Metastatic Breast Carcinoma in the Ovary (tissue), 3 donors: ENCODE measurements around the gene MYO5B.

- PRO-cap, 3 experiments = no peak in any of the 3 experiments
Measured at GRCh38 chr18:48767203-48768039, 183.3 kb downstream of the SMAD7 start.

GRCh38 chr18:48837170-48837539 is 113.6 kb downstream of the SMAD7 start:
- PRO-cap, 3 experiments = no peak in any of the 3 experiments

DNA sequence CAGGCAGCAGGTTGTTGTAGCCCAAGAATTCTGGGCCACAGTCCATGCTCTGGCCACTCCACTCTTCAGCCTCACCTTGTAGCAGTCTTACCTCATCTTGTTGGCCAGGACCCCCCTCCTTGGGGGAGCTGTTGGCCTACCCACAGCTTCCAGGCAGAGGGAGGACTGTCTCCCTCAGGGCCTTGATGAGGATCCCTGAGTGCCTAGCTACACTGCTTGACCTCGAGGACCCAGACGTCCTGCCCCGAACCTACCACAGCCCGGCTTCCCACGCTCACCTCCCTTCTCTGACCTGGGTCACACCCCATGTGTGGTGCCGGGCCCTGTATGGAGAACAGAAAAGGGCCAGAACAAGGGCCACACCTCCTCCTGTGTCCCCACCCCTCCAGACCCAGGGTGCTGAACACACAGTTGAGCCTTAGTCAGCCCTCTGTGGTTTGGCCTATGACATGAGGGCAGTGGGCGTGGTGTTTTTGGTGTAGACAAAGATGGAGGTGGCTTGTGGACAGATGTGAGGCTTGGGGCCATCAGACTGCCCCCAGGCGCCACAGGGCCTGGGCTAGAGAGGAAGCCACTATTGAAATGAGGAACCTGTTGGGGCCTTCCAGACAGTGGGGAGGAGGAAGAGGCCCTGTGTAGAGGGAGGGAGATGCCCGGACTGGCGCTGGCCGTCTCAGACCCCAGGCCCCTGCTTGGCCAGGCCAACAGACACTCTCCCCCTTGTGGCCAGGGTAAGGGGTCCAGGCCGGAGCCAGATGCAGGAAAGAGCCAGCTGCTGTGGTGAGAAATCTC is 54.0 kb downstream of the SMAD7 start:
- PRO-cap, 3 experiments = peak in 1 of 3 experiments; most common plus-strand start position 508 of the sequence (in 1)

DNA sequence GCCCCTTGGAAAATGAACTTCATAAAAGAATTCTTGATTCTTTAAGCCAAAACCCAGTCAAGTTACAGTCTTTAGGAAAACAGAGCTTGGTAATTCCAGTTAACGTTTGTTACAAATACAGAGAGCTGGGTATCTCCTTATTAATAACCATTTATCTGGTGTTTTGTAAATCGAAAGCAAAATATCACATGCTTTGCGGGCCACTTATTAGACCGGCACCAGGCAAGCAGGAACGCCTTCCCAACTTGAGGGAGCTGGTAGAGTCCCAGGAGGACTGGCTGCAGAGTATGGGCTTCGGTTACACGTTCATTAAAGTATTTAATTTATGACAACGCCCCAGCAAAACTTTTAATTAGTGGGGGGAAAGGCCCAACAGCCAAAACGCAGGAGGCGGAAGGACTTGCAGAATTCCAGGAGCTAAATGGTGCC is 3.7 kb downstream of the SMAD7 start:
- PRO-cap, 3 experiments = no peak in any of the 3 experiments

GRCh38 chr18:49145907-49146467 is 195.2 kb upstream of the SMAD7 start:
- PRO-cap, 3 experiments = no peak in any of the 3 experiments

GRCh38 chr18:49237626-49238353 is 222.7 kb downstream of the DYM start:
- PRO-cap, 3 experiments = no peak in any of the 3 experiments

GRCh38 chr18:49398988-49399562 is 61.4 kb downstream of the DYM start:
- PRO-cap, 3 experiments = no peak in any of the 3 experiments

DNA sequence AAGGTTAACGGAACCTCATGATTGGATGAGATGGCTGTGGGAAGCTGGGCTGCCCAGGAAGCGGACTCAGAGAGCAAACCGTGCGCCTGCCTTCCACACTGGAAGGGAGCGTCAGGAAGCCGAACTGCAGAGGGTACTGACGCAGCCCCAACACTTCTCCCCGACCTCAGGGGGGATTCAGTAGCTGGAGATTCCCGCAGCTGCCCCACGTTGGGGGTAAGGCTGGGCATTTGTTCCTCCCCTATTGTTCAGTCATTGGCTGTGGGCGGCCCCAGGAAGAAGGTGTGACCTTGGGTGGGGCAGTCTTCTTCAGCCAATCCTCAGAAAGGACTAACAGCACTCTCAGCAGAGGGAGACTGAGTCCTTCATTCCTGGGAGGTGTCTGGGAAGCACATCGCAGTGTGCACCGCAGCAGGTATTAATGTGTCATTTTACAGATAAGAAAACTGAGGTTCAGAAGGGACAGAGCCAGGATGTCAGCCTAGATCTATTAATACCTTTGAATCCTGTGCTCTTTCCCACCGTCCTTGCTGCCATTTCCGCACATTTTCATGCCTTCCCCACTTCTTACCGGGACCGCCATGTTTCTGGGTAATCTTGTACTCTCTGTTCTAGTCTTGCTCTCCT is 6.9 kb upstream of the RPL17 start:
- PRO-cap, 3 experiments = no peak in any of the 3 experiments

GRCh38 chr18:49514596-49515041 is 22.4 kb upstream of the RPL17 start:
- PRO-cap, 3 experiments = no peak in any of the 3 experiments

GRCh38 chr18:49618916-49619462 is 57.1 kb downstream of the LIPG start:
- PRO-cap, 3 experiments = no peak in any of the 3 experiments

- PRO-cap, 3 experiments = no peak in any of the 3 experiments
Measured at GRCh38 chr18:49651063-49651472, 89.2 kb downstream of the LIPG start.

DNA sequence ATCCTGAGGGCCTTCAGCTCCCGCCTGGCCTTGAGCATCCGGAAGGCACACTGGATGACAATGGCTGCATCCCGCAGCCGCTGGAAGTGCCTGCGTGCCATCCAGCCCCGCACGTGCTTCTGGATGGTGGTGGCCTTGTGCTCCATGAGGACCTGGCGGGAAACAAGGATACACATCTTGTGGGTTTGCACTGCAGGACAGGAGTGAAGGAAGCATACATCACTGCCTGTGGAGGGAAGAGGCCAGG is 89.3 kb upstream of the ACAA2 start:
- PRO-cap, 3 experiments = no peak in any of the 3 experiments

DNA sequence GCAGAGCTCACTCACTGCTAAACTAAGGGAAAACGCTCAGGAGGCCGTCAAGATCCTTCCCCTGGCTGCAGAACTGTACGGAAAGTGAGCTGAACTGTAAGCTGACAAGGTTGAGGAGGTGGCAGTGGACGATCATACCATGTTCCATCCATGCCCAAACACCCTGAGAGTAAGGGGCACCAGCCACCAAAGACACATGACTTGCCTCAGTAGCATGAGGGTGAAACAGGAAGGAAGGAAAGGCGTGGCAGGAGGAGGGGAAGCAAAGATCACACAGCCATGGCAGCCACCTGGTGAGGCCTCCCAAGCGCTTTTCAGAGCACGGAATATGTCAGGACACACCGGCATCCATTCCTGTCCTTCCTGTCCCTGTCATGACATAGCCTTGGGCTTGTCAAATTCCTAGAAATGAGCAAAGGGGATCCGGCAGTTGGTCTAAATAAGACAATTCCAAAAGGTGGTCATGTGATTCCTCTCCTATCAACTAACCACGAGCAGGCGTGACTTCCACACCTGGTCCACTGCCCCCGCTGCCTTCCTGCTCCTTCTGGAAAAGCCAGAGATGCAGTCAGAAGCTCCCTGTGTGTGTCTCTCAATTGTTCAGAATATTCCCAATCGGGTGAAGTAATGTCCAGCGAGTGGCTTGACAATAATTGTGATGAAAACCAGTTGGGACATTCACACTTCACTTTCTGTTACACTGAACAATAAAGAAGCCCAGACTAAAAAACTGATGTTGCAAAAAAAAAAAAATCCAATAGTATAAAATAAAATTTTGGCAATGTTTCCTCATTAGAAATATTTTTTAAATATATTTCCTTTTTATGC is 118.5 kb downstream of the MYO5B start:
- PRO-cap, 3 experiments = no peak in any of the 3 experiments

DNA sequence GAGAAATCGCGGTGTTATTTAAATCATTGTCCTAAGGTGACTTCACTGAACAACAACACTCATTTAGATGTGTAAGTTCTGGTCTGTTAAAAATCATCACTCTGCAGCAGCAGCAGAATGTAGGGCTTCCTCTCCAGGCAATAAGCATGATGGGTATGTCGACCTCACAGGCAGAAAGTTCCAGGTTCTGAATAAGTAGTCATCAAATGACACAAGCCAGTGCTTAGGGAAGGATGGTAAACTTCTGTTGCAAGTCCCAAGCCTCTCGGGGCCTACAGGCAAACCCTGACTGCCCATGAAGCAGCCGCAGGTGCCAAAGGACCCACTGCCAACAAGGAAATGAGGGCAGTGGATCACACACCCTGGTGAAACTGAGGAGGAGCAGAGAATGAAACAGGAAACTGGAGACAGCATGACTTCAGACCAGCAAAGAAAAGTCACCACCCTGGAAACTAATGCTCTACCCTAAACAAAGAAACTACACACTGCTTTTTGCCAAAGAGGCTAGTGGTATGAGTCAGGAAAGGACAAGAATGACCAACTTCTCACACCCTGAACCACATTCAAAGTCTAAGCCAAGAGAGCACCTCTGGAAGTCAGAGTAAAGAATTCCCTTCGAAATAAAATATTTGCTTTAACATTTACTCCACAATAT is 97.3 kb downstream of the MYO5B start:
- PRO-cap, 3 experiments = peak in 1 of 3 experiments; most common minus-strand start position 340 of the sequence (in 1)

DNA sequence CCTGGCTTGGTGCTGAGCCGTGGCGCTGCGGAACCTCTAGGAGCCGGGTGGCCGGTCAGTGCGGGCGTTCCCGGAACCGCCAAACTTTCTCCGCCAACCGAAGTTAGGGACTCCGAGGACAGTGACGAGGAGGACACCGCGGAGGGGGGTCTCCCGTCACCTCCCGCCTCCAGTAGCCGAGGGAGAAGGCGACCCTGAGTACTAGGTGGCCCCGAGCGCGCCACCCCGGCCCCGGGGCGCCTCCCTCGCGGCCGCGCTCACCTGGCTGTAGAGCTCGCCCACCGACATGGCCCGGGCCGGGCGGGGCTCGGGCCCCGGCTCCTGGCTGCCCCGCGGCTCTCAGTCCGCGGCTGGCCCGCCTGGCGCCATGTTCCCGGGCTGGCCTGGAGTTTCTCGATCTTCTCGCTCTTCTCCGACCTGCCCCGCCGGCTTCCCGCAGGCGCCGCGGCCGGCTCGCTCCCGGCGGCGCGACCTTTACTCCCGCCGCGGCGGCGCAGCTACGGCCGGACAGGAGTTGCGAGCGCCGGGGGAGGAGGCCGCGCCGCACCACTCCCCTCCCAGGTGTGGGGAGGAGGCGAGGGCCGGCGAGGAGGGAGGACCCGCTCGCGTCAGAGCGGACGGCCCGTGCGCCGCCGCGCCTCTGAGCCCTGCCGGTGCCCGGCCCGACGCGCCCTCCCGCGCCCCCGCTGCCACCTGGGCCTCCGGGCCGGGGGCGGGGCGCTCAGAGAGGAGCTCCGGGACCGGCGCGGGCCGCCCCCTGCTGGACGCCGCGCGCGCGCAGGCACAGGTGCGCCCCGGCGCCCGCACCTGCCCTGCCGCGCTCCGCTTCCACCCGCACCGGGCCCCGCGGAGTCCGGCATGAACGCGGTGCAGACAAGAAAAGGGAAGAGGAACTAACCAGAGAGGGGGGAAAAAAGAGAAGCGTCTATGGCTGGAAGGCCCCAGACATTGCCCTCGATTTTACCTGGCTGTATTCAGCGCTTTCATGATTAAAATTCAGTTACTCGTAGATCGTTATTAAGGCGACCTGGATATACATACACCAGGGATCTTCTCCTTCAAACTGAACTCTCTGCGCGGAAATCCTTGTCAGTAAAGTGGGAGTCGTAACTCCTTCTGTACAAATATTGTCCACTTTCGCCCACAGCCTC is at the start of gene MYO5B:
Gene MYO5B (minus strand): TSS at position 642 of the 1,151 bp plus-strand sequence.
- PRO-cap, 3 experiments = peak in 3 of 3 experiments; most common plus-strand start position 806 of the sequence (in 1); most common minus-strand start position 563 of the sequence (in 3)

DNA sequence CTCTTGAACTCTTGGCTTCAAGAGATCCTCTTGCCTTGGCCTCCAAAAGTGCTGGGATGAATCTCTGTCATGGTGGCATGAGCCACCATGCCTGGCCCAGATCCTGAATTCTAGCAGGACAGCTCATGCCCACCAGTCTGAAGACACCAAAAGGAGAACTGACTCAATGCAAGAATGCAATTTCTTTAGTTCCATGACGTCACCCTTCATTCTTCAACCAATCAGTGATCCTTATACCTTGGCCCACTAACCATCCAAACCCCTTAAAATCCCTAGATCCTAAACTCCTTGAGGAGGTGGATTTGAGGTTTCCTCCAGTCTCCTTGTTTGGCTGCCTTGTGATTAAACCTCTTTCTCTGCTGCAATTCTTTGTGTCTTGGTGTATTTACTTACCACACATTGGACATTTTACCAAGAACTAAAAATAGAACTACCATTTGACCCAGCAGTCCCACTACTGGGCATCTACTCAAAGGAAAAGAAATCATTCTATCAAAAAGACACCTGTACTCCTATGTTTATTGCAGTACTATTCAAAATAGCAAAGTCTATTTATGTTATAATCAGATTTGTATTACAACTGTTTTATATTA is 25.8 kb upstream of the CXXC1 start:
- PRO-cap, 3 experiments = no peak in any of the 3 experiments

DNA sequence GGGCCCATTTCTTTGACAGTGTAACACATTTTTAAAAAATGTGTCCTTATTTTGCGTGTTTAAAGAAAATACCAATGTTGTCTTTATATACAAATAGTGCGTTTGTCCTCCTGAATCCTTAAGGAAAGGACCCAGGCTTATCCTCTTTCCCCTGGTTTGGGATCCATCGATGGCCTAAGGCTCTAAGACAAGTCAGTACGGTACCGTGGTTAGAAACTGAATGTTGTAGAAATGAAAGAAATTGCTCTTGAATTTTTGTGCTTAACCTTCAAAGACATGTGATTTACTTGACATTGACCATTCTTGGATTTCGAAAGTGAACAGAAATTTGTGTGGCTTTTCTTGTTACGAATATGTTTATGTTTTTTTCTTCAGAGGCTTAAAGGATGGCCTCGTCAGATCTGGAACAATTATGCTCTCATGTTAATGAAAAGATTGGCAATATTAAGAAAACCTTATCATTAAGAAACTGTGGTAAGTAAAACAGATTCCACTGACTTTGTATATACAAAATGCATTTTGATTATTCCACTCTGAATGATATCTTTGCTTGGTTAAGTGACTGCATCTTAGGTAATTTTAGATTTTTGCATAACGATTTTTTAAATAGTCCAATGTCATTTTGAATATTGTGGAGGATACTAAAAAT is 723 bp downstream of the SKA1 start:
- PRO-cap, 3 experiments = no peak in any of the 3 experiments

DNA sequence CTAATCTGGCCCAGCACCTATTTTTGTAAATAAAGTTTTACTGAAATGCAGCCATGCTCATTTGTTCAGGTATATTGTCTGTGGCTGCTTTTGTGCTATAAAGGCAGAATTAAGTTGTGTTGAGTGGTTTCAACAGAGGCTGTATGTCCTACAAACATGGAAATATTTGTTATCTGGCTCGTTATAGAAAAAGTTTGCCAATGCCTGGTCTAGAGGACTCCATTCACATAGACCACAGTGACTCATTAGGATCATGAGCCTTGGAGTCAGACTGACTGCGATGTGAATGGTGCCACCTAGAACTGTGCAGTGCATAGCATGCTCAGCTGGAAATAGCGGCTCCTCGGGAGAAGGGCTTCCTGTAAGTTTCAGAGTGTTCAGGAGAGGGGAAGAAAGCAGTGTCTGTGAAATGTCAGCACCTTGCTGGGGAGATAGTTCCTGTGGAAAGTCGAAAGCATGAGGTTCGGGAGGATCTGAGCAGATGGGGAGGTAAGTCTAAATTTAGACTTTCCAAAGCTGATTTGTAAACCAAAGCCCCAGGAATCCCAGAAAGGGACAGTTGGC is 99.2 kb downstream of the MAPK4 start:
- PRO-cap, 3 experiments = no peak in any of the 3 experiments

DNA sequence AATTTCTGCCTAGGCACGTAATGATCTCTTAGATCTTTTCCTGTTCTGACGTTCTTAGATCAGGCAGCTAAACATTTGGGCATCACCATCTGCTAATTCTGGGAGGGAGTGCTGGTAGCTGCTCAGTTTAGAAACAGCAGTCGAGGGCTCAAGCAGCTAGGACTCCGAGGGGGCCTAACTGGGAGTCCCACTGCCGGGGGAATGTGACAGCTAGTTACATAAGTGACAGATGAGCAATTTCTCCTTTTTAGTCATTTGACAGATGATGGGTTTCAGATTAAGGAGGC is 92.8 kb downstream of the MRO start:
- PRO-cap, 3 experiments = no peak in any of the 3 experiments

GRCh38 chr18:50757257-50757946 is 62.4 kb downstream of the MRO start:
- PRO-cap, 3 experiments = no peak in any of the 3 experiments